Thoracic aorta endothelial cell (primary cell): ENCODE measurements around a stretch of chr20.

GRCh38 chr20:53867180-53867570 lies 203.2 kb downstream of the BCAS1 start:
- CAGE, long polyA plus RNA = no peak

GRCh38 chr20:53926497-53927227 lies 143.7 kb downstream of the BCAS1 start:
- CAGE, long polyA plus RNA = no peak

DNA sequence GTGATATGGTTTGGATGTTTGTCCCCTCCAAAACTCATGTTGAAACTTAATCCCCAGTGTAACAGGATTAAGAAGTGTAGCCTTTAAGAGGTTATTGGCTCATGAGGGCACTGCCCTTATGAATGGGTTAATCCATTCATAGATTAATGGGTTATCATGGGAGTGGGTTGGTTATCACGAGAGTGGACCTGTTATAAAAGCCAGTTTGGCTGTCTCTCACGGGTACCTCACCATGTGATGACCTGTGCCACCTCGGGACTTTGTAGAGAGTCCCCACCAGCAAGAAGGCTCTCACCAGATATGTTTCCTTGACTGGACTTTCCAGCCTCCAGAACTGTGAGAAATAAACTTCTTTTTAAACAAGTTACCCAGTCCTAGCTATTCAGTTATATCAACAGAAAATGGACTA lies 211.3 kb downstream of the DOK5 start:
- CAGE, long polyA plus RNA = no peak

DNA sequence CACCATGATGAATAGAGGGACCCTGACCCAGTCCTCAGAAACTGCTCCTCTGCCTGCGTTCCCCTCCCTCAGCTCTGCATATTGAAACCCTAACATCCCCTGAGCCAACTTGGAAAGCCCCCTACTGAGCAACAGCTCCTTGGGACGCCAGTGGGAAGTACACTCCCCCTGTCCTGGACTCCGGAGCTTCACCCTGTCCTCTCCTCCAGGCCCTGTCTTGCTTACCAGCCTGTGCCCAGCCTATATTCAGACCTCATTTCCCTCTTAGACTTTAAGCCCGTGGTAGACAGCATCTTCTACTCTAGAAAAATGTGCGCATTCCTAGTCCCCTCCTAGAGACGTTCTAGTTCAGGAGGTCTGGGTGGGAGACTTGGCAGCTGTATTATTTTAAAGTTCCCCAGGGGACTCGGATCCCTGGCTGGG lies 24.2 kb upstream of the RTF2 start:
- CAGE, long polyA plus RNA = no peak

GRCh38 chr20:56451998-56452825 lies 16.2 kb upstream of the RTF2 start:
- CAGE, long polyA plus RNA = no peak

DNA sequence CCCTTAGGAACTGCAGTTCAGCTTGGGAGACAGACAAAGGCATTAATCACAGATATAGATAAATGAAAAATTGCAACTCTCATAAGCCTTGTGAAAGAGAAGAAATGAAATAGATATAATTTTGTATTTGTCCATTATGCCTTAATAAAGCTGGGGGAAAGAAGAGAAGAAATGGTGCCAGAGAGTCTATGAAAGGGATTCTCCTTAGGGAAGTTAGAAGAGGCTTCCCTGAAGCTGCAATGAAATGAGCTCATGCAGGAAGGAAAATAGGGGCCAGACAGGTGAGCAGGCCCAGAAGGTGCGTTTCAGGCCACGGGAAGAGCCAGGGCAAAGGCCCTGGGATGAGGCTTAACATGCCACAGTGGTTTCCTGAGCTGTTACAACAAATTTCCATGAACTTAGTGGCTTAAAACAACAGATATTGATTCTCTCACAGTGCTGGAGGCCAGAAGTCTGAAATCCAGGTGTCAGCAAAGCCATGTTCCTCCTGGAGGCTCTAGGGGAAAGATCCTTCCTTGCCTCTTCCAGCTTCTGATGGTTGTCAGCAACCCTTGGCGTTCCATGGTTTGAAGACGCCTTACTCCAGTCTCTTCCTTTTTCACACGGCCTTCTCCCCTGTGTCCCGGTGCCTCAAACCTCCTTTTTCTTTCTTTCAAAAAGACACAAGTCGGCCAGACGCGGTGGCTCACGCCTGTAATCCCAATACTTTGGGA lies 167.9 kb downstream of the TFAP2C start:
- CAGE, long polyA plus RNA = no peak

DNA sequence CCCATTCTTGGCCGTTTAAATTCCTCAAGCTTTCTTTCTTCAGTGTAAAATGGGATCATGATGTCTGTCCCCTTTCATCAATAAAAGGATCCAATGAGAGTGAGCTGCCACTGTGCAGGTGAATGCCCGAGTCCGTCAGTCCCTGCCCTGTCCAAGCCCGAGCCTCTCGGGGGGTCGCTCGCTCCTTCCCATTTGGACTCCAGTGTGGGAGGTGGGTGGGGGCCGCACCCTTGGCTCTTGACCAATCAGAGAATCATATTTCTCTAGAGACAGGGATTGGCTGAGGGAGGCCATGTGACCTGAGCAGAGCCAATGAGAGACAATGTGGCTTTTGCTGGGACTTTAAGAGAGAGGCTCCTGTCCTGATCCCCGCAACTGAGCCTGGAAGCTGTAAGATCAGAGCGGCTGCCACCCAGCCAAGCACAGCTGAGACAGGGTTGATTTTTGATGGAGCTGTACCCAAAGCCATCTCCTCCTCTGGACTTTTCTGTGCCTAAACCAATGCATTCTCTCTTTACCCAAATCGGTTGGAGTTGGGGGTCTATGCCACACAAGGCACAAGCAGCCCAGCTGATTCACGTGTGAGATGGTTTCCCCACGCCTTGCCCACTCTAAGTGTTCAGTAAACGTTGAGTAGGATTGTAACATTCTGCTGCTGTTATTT lies 199.3 kb downstream of the TFAP2C start:
- CAGE, long polyA plus RNA = no peak

DNA sequence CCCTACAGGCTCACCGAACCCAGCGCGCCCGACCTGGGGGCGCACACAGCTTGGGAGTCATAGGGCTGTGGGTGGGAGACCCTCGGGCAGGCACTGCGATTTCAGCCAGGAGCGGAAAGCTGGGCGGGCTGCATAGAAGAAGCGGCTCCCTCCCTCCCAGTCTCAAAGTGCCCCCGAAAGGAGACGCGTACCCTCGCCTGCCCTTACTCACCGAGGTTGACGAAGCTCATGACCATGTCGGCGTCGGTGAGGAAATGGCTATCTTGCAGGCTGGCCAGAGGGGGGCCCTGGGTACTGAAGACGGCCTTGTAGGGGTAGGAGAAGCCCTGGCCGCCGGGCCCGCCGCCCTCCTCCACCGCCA lies 967 bp downstream of the BMP7 start:
- CAGE, long polyA plus RNA = no peak

DNA sequence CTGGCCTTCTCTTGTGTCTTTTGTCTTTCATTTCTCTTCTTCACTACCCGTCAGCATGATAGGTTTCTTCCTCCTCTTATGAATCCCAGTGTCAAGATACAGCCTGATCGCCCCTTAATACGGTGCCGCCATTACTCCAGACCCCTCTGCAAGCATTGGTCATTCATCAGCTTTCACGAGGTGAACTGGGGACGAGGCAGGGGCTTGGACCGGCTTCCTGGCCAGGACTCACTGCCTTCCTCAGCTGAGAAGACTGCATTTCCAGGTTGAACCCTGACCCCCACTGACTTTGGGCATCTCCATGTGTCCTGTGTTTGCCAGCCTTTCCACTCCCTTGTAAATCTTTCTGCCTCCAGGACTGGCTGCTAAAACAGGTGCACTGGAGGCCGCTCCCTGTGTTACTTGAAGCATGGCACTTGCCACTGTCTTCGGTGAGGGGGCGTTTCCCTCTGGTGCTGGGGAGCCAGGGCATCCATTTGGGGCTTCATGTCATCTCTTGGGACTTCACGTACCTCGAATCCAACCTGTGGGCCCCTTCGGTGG lies 6.8 kb upstream of the RBM38 start:
- CAGE, long polyA plus RNA = no peak

DNA sequence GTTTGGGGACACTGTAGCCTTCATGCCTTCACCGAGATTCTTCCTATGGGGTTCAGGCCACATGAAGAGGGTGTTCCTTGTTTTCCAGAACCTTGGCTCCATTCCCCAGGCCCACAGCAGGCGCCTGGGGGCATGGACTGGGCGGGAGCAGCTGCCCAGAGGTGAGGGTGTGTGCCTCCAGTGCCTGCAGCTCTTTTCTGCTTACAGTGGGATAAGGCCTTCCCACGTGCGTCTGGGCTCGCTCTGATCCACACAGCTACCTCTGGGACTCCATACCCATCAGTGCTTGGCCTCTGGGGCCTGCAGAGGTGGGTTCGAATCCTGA lies 3.4 kb downstream of the RBM38 start:
- CAGE, long polyA plus RNA = no peak

GRCh38 chr20:57433363-57434117 lies 42.3 kb downstream of the RBM38 start:
- CAGE, long polyA plus RNA = no peak

- CAGE, long polyA plus RNA = no peak
Measured at GRCh38 chr20:57540906-57541577, 16.1 kb upstream of the CTCFL start.

GRCh38 chr20:57552374-57553011 lies 8.4 kb upstream of the PCK1 start:
- CAGE, long polyA plus RNA = no peak

GRCh38 chr20:57558525-57559490 lies 2.1 kb upstream of the PCK1 start:
- CAGE, long polyA plus RNA = no peak

DNA sequence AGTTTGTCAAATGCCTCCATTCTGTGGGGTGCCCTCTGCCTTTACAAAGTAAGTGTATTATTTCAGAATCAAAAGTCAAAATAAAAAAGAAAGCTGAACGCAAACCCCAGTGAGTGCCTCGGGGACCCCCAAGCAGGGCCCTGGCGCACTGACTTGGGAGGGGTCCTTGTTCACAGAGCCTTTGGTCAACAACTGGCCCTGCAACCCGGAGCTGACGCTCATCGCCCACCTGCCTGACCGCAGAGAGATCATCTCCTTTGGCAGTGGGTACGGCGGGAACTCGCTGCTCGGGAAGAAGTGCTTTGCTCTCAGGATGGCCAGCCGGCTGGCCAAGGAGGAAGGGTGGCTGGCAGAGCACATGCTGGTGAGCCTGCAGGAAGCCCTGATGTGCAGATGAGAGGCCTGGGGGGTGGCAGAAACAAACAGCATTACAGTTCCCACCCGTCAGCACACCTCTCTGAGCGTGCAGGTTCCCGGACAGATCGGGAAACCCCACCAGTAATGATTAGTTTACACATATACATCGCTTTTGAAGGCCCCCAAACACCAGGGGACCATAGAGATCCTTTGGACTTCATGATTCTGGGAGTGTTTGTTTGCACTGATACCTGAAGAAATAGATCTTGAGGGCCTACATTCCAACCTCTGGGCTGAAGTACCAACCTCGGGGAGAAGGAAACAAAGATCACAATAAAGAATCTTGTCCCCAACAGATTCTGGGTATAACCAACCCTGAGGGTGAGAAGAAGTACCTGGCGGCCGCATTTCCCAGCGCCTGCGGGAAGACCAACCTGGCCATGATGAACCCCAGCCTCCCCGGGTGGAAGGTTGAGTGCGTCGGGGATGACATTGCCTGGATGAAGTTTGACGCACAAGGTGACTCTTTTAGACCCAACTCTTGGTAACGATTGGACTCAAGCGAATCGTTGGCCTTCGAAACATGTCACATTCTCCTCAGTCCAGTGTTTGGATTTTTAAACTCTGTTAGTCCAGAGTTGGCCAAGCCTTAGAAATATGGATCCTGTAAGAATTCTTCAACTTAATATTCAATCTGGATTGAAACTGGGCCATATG lies 2.3 kb downstream of the PCK1 start:
- CAGE, long polyA plus RNA = no peak

- CAGE, long polyA plus RNA = no peak
Measured at GRCh38 chr20:57581630-57582218, 20.8 kb downstream of the PCK1 start.

DNA sequence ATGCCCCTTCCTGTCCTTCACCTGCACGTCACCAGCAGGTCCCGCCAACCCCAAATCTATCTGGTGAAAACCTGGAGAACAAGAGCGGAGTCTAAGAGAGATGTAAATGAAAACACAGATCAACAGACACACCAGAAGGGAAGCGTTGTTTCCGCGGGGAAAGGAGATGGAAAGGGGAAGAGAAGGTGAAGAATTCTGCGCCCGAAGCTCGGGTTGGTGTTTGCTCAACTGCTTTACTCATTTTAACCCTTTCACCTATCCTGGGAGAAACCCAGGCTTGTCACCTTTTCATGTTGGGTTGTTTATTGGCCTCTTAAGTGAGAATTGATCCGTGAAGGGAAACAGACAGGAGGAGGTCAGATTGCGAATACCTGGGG lies 30.2 kb upstream of the ZBP1 start:
- CAGE, long polyA plus RNA = no peak

- CAGE, long polyA plus RNA = no peak
Measured at GRCh38 chr20:57651289-57652533, 31.5 kb upstream of the ZBP1 start.

GRCh38 chr20:57675624-57676599 lies 33.9 kb downstream of the PMEPA1 start:
- CAGE, long polyA plus RNA = no peak

- CAGE, long polyA plus RNA = no peak
Measured at GRCh38 chr20:57679824-57681158, 29.5 kb downstream of the PMEPA1 start.